ENCODE results near the genes OPTN, MCM10, PHYH and PRPF18.

DNA sequence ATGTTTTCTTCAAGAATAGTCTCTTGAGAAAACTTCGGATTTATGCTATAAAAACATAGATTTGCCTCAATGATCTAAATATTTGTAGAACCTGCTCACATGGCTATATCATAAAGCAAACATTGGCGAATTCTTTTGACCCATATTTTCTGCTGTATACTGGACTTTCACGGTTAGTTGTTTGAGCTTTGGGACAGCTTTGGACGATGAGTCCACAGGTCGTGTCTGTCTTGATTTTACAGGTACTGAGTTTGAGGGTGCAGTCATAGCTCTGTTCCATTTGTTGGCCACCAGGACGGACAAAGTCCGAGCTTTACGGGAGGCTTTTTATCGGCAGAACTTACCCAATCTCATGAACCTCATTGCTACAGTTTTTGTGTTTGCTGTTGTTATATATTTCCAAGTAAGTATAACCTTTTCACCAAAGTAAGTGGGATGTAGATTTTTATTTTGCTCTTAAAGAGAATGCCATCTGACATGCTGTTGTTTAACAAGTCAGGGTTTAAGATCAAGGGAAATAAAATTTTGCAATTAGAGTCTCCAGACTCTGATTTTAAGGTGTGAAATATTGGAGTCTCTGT lies 27.3 kb downstream of the SEC61A2 start:
- PRO-cap, 2 experiments: no peak in any of the 2 experiments

DNA sequence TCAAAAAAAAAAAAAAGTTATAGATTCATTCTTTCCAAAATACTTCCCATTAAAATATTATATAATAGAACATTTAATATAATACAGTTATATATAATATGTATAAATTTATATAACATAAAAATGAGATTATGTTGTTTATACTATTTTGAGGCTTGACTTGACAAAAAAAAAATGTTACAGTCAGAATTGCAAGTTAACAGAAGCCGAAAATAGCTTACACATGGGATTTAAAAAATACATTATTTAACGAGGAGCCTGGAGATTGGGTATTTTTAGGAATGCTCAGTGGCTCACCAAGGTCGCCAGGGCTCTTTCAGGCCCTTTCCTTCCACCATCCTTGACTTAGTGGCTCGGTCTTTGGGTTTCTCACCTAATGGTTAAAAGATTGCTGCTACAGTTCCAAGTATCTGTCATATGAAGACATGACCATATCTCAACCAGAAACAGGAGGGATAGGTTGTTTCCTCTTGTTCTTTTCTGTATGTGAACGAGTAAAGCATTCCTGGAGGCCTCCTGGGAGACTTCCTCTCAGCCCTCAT lies 25.1 kb downstream of the CDC123 start:
- PRO-cap, 2 experiments: no peak in any of the 2 experiments

DNA sequence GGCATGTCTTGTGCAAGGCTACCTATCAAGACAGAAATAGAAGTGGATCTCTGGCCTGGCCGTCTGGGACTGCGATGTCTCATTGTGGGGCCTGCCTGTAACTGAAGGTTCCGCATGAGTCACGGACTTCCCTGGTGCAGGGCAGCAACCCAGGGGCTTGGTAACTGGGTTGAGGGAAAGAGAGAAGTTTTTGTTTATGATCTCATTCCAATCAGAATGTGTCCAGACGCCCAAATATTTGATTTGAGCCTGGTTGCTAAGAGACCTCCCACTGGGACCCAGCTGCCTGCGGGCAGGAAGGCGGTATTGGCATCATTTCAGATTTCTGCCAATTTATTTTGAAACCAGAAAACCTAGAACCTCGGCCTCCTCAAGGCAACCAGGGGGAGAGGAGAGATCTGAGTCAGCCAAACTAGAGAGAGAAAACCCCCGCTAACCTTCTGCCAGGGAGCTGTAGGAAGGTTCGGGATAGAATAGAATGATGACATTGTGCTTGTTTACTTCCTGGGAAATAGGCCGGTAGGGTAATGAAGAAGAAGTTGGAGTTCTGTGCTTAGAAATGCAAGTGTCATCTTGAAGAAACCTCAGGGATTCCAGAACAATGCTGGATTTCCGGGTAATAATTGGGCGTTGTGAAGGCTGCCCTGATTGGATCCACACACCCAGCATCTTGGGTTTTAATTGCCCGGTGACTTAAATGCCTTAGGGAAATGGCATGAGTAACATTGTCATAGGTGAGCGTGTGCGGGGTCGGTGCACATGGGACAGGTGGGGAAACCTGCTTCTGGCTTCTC lies 15.5 kb upstream of the CAMK1D start:
- PRO-cap, 2 experiments: peak in 1 of 2 experiments; most common minus-strand start position 71 of the sequence (in 1)

- PRO-cap, 2 experiments: no peak in any of the 2 experiments
These were observed 1.0 kb upstream of the CAMK1D start for GRCh38 chr10:12348370-12348719.

GRCh38 chr10:12393308-12393947 lies 44.1 kb downstream of the CAMK1D start:
- PRO-cap, 2 experiments: no peak in any of the 2 experiments

- PRO-cap, 2 experiments: no peak in any of the 2 experiments
These were observed 288.6 kb downstream of the CAMK1D start for GRCh38 chr10:12637667-12638670.

DNA sequence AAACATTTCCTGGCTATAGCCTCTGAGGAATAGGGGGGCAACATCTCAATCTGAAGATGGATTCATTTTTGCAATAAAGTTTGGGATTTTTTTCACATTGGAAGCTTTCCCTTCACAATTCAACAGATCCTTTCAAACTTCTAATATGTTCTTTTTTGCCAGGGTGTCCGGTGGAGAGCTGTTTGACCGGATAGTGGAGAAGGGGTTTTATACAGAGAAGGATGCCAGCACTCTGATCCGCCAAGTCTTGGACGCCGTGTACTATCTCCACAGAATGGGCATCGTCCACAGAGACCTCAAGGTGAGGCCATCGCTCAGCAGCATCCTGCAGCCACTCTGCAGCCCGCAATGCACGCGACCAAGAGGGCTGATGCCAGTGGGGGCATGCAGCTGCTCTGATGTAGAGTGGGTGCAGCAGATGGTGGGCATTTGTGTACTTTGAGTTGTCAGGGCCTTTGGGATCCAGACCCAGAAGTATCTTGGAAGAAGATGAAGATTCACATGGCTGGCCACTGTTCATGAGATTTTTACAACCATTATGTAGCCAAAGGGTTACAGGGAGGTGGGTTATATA lies 240.6 kb downstream of the CCDC3 start:
- PRO-cap, 2 experiments: no peak in any of the 2 experiments

DNA sequence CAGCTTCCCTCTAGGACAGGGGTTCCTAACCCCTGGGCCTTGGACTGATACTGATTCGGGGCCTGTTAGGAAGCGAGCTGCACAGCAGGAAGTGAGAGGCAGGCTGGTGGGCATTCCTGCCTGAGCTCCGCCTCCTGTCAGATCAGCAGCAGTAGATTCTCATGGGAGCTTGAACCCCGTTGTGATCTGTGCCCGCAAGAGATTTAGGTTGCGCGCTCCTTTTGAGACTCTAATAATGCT lies 227.0 kb downstream of the CCDC3 start:
- PRO-cap, 2 experiments: no peak in any of the 2 experiments

DNA sequence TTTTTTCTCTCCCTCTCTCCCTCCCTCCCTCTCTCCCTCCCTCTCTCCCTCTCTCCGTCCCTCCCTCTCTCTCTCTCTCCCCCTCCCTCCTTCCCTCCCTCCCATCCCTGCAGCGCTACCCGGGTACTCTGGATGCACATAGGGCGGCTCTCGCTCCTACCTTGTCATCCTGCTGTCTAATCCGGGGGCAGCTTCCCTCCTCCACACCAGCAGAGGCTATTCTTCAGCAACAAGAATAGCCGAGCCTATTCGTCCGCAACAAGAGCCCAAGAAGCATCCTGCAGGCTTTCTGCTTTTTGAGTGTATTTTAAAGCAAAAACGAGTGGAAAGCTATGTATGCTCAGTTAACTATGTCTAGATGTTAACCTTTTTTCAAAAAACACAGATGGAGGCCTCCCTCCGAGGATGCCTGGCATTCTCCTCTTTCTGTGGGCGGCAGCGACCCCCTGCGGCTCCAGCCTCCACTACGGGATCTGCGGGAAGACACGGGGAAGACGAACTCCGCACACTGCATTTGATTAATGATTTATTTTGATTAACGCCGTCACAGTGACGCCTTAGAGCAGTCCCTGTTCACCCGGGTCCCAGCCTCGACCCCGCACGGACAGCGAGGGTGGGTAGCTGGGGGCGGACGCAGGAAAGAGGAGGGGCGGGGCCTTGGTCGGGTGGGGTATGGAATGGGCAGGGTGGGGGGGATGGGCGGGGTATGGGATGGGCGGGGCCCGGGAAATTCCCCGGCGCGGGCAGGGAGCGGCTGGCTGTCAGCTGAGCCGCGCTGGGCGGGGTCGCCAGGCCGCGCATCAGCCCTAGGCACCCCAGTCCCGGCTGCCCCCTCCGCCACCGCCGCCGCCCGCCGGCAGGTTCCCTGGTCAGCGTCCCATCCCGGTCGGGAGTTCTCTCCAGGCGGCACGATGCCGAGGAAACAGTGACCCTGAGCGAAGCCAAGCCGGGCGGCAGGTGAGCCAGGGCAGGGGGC lies at the start of gene OPTN:
Gene OPTN (plus strand): TSS at position 818 of the 976 bp plus-strand sequence.
- PRO-cap, 2 experiments: peak in 2 of 2 experiments; most common plus-strand start position 818 of the sequence (in 2); most common minus-strand start position 606 of the sequence (in 2)

GRCh38 chr10:13136982-13137403 lies 24.4 kb upstream of the MCM10 start:
- PRO-cap, 2 experiments: no peak in any of the 2 experiments

- PRO-cap, 2 experiments: peak in 1 of 2 experiments; most common plus-strand start chr10:13161579 (in 1); most common minus-strand start chr10:13161301 (in 1)
These were observed at the start of gene MCM10 for GRCh38 chr10:13161081-13161754. MCM10 (plus strand) TSS chr10:13161558.

GRCh38 chr10:13270873-13271227 lies 29.0 kb downstream of the PHYH start:
- PRO-cap, 2 experiments: peak in 1 of 2 experiments; most common plus-strand start chr10:13271135 (in 1)

DNA sequence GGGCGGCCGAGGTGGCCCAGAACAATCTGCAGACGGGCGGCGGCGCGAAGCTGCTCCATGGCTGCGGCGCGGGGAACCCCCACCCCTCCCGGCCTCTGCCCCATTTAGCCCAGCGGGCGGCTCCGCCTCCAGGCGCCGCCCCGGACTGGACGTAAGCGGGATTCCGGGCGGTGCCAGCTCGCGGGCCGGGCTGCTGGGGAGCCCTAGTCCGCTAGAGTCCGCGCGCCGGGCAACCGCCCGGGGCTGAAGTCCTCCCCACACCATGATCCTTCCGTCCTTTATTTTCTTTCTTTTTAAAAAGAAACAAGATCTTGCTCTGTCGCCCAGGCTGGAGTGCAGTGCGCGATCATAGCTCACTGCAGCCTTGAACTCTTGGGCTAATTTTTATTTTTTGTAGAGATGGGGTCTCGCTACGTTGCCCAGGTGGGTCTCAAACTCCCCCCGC lies at the start of gene PHYH:
Gene PHYH (minus strand): TSS at position 81 of the 445 bp plus-strand sequence.
- PRO-cap, 2 experiments: peak in 2 of 2 experiments; most common plus-strand start position 206 of the sequence (in 2); most common minus-strand start position 80 of the sequence (in 2)

GRCh38 chr10:13346060-13346950 lies 1.8 kb downstream of the SEPHS1 start:
- PRO-cap, 2 experiments: peak in 1 of 2 experiments; most common plus-strand start chr10:13346494 (in 1)

DNA sequence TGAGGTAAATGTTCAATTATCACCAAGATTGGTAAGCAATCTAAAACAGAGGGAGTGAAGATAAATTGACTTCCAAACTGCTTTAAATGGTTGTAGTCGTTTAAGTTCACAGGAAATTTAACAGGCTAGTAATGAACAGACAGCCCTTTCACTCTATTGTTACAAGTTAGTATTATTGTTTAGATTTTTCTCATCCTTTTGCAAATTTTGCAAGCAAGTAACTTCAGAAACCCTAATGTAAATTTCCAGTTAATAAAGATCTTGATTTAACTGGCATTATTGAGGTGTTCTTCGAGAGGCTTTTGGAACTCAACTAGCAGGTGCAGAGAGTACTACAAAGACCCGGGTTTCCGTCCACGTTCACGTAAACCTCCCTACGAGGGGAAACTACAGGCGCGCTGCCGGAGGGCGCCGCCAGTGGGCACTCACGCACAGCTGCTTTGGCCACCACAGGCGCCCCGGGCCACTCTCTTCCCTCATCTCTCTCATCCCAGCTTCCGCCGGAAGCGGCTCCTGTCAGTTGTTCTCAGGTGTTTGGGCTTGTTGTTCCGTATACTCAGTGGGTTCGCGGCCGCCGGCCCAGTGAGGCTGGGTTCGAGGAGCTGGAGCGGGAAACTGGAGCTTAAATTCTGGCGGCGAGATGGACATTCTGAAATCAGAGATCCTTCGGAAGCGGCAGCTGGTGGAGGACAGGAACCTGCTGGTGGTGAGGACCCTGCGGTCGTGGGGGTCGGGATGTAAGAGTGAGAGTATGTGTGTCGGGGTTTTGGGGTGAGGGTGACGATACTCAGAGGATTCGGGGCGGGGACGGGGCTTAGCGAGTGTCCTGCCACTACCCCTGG lies at the start of gene PRPF18:
Gene PRPF18 (plus strand): TSS at position 519 of the 842 bp plus-strand sequence.
- PRO-cap, 2 experiments: peak in 2 of 2 experiments; most common plus-strand start position 559 of the sequence (in 2); most common minus-strand start position 342 of the sequence (in 1)

GRCh38 chr10:13834302-13835302 lies 247.8 kb downstream of the PRPF18 start:
- PRO-cap, 2 experiments: peak in 1 of 2 experiments; most common plus-strand start chr10:13835017 (in 1); most common minus-strand start chr10:13834898 (in 1)

- PRO-cap, 2 experiments: no peak in any of the 2 experiments
These were observed 343.3 kb downstream of the FRMD4A start for GRCh38 chr10:13987427-13987912.

DNA sequence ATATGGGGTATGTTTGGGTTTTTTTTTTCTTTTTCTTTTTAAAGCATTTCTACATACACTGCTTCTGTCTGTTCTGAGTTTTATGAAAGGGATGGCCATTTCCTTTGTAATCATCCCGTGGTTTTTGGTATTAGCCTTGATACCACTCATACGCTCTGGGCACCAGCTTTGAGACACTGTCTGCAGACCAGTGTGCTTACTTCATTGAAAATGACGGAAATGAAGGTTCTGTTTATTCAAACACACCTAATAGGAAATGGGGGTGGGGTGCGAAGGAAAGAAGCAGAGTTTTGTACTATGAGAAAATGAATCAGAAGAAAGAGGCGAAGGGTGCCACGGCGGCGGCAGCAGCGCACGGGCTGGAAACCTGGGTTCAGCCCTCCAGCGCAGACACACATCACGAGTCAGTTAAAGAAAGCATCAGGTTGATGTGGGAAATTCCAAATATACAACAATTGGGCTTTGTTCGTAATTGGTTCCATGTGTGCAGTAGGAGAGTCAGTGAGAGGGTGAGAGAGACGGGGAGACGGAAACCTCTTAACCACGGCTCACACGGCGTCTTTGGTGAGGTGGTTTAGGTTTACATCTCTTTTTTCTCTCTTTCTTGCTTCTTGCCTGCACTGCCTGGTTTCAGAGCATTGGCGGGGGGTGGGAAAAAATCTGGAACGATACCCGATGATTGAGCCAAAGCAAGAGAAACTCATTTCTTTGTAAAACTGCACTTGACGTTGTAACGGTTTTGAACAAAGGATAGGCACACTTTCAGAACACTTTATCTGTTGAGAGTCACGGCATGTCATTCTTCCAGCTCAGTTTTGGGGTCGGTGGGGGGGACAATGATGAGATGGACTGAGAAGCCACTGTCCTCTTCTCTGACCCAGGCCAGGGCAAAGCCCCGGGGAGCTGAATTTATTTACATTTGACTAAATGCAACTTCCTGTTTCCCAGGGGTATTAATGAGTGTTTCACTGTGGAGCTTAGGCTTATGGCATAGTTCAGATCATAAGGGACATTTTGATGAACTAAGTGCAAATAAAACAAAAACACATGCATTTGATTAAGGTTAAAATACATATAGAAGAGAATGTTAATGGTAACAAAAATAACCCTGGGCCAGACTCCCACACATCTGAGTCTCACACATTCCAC lies 321.1 kb downstream of the FRMD4A start:
- PRO-cap, 2 experiments: peak in 2 of 2 experiments; most common plus-strand start position 308 of the sequence (in 1); most common minus-strand start position 194 of the sequence (in 1)

DNA sequence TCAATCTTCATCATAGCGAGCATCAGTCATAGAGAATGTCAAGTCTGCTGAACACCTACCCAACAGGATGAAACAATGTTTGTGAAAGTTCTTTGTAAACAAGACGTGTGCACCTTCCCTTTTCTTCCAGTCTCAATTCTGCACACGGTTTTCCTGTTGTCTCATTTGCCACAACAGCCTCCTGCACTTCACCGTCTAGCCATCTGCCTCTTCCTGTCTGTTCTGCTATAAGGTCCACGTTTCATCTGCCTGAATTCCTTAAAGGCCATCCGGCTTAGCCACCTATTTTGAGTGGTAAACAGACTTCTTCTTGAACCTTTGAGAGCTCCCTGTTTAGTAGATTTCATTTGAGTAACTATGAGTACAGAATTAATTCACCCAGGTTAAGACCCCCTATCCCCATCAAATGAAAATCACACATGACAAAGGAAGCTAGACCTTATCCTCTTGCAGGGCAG lies 314.4 kb downstream of the FRMD4A start:
- PRO-cap, 2 experiments: no peak in any of the 2 experiments

DNA sequence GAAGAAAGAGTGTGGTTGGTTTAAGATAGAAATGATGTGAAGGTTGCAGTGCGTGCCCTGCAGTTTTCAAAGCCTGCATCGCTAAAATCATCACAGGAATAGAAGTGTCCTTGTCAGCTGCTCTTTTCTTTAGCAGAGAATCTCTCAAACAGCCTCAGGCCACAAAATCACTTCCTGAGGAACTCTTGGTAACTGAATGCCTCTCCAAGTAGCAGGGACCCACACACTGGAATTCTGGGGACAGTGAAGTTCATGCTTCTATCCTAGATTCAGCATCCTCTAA lies 307.1 kb downstream of the FRMD4A start:
- PRO-cap, 2 experiments: no peak in any of the 2 experiments

All from heart right ventricle (tissue), 2 donors.